ENCODE data around the genes DPM3, CLK2 and MSTO1.

DNA sequence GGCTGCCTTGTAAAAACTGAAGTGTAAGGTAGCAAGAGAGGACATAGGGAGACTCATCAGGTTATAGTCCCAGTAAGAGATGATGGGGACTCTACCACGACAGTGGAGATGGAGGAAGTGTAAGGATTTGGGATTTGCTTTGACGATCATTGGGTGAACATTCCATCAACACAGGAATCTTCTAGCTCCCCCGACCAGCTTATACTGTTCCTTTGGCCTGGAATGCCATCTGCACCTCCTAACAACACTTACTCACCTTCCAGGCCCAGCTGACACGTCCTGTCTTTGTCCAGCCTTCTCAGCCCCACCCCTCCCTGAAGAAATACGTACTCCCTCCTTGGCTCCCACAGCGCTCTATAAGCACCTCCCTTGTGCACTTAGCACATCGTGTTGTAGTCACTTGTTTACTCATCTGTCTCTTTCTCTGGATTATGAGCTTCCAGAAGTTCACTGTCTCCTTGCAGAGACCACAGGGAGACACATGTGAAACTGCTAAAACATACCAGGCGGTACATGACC lies 4.8 kb downstream of the DCST1 start:
- PRO-cap = no peak

- PRO-cap = no peak
Measured at GRCh38 chr1:155070651-155071600, 7.4 kb downstream of the EFNA4 start.

DNA sequence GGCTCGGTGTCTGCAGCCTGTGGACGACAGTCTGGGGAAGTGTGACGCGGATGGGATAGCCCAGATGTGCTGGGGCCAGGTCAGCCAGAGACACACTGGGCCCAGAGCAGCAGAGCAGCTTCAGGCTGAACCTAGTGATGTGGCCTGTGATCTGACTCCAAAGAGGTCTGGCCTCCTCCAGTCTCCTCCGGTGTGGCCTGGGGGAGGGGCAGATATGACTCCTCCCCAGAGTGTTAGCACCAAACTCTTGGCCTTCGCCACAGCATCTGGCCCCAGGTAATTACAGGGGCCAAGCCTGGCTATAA lies 13.5 kb downstream of the EFNA3 start:
- PRO-cap = no peak

GRCh38 chr1:155105580-155106296 lies 21.9 kb upstream of the EFNA1 start:
- PRO-cap = no peak

DNA sequence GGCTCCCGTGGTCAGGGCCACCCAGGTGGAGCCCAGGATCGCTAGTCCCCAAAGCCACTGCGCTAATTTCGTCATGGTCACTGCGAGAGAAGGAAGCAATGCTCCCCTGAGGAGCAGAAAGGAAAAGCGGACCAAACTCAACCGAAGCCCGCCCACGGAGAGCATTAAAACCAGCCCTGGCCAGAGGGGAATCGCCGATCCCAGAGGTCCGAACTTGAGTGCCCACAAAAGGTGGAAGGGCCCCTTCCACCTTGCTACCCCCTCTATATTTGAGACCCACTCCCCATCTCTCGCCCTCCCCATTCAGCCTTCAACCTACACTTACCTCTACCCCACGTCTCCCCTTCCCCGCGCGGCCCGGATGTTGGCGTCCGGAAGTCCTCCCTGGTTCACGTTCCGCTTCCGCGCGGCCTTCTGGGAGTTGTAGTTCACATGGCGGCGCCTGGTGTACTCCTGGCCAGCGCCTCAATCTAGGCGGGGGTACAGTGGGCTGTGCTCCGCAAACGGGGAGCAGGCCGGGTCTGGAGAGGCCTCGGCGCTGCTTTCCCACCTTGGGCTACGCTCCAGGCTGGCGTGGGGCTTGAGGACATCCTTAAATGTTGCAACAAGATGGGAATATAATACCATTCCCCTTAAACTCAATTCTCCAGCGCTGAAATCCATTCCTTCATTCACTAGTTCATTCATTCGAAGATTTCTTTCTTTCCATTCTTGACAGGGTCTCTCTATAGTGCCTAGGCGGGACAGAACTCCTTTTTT lies at the start of gene DPM3:
Gene DPM3, minus strand, starts transcription at position 366 of the 759 bp plus-strand sequence.
- PRO-cap = bidirectional peak, plus-strand start at position 77 of the sequence, minus-strand start outside the sequence; unidirectional peak, minus-strand start at position 312 of the sequence; unidirectional peak, minus-strand start at position 359 of the sequence

- PRO-cap = no peak
Measured at GRCh38 chr1:155146313-155146512, 5.9 kb upstream of the DPM3 start.

GRCh38 chr1:155256337-155256816 lies 1.1 kb upstream of the ENTREP3 start:
- PRO-cap = no peak

DNA sequence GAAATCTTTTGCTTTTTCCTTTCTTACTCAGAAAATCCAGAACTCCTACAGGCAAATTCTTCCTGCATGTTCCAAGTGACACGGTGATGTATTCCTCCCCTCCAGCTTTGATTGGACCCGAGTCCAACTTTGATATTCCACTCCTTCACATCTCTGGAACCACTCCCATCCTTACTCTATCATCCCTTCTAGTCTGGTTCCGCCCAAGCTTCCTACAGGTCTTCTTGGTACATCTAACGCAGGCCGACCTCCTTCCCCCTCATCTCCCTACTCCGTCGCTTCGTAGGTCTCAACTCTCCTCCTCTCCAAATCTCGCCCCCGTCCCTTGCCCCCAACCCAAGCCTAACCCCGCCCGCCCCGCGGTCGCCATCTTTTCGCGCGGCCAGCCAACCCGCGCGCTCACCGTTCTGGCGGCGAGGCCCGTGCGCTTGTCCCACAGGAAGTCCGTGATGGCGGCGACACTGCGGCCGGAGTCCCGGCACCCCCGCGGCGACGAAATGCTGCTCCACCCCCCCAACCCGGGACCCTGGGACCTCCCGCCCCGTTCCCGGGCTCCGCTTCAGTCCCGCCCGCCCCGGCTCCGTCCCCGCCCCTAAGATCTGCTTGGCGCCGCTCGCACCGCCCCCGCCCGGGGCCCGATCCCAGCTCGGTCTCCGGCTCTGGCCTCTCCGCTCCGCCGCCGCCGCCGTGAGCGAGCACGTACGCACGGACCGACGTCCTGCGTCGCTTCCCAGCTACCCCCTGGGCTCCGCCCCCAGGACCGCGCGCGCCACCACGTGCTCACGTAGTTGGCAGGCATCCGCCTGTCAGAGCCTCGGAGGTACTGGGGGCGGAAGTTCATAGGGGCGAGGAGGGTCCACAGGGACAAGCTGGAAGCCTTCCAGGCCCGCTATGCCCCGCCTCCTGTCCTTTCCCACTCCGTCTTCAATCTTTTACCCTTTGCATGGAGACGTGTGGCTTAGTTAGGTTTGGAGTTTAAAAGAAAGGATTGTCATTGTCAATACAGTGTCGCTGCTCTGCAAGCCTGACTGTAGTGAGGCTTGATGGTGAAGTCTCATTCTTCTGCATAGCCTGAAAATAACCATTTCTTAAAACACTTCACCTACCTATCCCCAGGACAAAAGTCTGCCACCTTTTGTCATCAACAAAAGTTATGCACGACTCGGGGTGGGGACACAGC lies at the start of gene CLK2:
Gene CLK2, minus strand, starts transcription at position 707 of the 1,180 bp plus-strand sequence.
- PRO-cap = bidirectional peak, plus-strand start at position 809 of the sequence, minus-strand start at position 689 of the sequence

GRCh38 chr1:155528078-155528530 lies 34.5 kb downstream of the ASH1L start:
- PRO-cap = no peak

- PRO-cap = bidirectional peak, plus-strand start at chr1:155610081, minus-strand start at chr1:155610053; unidirectional peak, minus-strand start at chr1:155610120
Measured at GRCh38 chr1:155609533-155610304, at the start of gene MSTO1. Gene MSTO1 (plus strand): TSS chr1:155610218.

DNA sequence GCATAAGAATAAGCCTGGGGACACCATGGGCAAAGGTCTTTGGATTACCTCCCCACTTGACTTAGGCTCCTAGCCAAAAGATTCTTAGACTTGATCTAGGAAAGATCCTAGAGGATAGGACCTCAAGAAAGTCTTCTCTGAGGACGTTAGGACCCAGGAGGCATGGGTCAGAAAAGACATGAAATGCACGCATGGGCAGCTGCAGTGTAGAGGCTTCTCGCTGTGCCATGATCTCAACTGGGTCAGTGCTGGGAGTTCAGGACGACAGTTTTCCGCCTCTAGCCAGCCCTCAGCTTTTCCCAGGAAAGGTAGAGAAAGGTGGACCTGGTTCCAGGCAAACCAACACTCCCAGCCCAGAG lies 26.5 kb downstream of the MSTO1 start:
- PRO-cap = no peak

GRCh38 chr1:155872422-155873036 lies 13.2 kb downstream of the SYT11 start:
- PRO-cap = no peak

DNA sequence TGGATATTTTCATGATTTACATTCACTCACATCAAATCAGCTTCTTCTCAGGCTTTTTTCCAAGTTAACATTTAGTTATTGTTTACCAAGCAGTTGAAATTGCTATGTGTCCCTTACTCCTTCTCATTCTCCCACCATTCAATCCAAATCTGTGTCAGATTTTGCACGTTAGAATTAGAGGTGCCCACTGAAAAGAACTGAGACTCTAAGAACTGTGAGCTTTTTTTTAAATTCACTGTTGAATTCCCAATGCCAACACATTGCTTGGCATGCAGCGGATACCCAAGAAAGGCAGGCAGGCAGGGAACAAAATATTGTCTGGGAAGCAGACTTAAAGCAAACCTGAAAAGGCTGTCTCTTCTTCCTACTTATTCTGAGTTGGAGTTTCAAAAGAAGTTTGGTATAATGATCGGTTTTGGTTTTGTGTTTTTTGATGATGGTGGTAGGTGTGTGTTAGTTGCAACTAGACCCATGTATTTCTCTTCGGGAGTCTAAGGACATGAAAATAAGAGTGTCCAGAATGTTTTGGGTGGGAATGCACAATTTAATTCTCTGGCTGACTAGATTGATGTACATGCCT lies 18.1 kb downstream of the RIT1 start:
- PRO-cap = no peak

DNA sequence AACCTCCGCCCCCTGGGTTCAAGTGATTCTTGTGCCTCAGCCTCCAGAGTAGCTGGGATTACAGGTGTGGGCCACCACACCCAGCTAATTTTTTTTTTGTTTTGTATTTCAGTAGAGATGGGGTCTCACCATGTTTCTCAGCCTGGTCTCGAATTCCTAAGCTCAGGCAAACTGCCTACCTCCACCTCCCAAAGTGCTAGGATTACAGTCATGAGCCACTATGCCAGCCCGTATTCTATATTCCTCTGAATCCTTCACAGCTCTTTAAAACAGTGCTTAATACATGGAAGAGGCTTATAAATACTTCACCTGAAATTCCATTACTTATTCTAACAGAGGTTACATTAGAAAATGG lies 15.8 kb downstream of the RIT1 start:
- PRO-cap = no peak

DNA sequence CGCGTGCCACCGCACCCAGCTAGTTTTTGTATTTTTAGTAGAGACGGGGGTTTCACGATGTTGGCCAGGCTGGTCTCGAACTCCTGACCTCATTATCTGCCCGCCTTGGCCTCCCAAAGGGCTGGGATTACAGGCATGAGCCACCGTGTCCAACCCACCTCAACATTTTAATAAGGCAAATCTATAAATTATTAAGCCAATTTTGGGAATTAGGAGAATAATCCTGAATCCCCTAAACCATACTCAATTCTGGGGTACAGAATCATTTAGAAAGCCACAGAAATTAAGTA lies 11.1 kb upstream of the RIT1 start:
- PRO-cap = no peak

DNA sequence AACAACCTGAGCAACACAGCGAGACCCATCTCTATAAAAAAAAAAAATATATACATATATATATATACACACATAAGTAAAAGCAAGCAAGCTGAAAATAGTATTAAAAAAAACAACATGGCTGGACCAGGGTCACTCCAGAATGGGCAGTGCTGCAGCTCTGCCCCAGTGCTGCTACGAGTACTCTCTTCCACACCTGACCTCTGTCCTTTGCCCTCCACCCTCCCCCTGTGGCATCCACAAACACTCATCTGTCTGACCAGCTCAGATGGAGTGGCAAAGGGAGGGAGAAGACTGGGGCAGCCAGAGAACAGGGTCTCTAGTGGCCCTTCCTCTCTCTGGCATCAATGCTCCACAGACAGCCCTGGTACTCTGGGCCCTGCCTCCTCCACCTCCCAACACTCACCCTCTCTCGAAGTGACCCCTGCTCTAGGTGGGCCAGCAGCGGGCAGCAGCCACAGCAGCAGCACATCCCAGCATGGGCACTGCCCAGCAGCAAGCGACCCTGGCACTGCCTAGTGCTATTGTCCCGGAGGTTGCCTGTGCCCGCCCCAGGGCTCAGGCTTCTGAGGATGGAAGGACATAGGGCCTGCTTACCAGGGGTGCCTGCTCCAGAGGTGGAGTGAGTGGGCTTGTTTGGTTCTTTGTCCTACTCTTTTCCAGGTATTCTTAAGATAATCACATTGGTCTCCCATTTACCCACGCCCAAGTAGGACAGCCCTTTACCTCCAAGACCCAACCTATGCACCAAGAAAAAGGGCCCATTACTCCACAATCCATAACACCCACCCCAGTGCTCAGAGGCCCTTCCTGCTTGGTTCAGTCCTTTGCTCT lies 6.3 kb downstream of the ARHGEF2 start:
- PRO-cap = no peak

- PRO-cap = no peak
Measured at GRCh38 chr1:155974412-155975505, 3.6 kb downstream of the ARHGEF2 start.

GRCh38 chr1:155977024-155978018 lies 1.0 kb downstream of the ARHGEF2 start:
- PRO-cap = bidirectional peak, plus-strand start at chr1:155977318, minus-strand start at chr1:155977288; unidirectional peak, plus-strand start at chr1:155977579; bidirectional peak, plus-strand start at chr1:155977941, minus-strand start at chr1:155977772

- PRO-cap = no peak
Measured at GRCh38 chr1:156053162-156053232, 601 bp downstream of the UBQLN4 start.

GRCh38 chr1:156054482-156054706 lies 188 bp upstream of the LAMTOR2 start:
- PRO-cap = bidirectional peak, plus-strand start at chr1:156054802, minus-strand start at chr1:156054627

Measured in paraaortic lymph node (tissue), 1 donor.